ENCODE results near the genes TBC1D16 and RNF213.

DNA sequence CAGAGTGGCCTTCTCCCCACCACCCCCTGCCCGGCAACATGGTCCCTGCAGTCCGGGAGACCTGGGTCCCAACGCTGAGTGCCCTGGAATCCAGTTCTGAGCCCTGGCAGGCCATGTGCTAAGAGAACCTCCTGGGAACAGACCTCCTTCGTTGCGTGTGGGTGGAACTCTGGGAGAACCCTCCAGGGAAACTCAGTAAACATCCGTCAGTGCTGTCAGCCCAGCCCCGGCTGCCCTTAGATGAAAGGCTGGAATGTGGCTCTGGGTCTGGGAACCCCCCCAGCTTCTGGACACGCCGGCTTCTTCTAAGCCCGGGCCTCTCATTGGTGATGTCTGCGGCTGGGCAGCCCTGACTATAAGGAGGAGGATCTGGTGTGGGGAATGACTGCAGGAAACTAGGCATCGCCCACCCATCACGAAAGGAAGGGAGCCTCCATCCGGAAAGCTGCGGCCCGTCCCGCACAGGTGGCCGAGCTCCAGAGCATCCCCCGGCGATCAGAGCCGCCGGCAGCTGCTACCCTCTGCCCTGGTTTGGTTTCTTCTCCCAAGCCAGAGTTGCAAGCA lies 83.7 kb downstream of the TBC1D16 start:
- RRBS = 76% methylated on average over 9 of the region's 22 CpGs
CAGE:
- cytosol, long polyA plus RNA = no peak
- long polyA plus RNA = no peak
- nucleus, long polyA plus RNA = no peak

DNA sequence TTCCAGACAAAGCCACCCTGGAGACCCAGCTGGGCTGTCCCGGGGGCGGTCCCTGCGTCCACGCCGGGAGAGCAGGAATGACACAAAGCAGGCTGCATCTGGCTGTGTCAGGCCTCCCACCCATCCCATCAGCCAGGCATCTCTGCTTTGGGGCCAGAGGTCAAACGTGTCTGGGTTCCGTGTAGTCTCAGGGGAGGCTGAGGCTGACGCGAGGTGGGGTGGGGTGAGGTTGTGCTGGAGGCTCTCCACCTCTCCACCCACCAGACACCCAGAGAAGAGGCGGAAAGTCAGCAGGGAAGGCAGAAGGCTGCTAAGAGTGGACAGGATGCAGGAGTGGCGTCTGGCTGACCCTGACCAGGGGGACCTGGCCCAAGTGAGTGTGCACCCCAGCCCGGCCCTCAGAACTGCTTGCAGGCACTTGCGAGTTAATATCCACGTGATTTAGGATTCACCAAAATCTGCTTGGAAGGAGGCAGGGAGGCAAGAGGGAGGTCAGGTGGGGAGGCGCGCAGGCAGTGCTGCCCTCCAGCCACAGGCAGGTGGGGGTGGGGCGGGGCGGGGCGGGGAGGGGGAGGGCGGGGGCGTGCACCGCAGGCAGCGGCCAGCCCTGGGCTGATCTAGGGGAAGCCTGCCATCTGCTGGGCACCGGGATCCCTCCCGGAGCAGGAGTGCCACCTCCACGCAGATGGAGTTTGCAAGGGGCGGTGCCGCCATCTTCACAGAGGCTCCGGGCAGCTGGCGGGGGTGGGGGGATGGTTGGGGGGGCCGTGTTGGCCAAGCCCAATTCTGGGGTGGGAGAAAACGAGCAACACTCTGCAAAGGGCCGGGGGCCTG lies 44.3 kb downstream of the TBC1D16 start:
- RRBS = 5% methylated on average over 8 of the region's 33 CpGs
CAGE:
- cytosol, long polyA plus RNA = no peak
- long polyA plus RNA = no peak
- nucleus, long polyA plus RNA = no peak

GRCh38 chr17:80035745-80035925 lies at the start of gene TBC1D16:
Gene TBC1D16 (minus strand): TSS chr17:80035872.
- RRBS = 3% methylated on average over 15 of the region's 32 CpGs
CAGE:
- cytosol, long polyA plus RNA = no peak
- long polyA plus RNA = no peak
- nucleus, long polyA plus RNA = no peak

- RRBS = no CpG with 5 or more reads among the region's 11 CpGs
CAGE:
- cytosol, long polyA plus RNA = no peak
- long polyA plus RNA = no peak
- nucleus, long polyA plus RNA = no peak
These were observed 12.0 kb downstream of the CCDC40 start for GRCh38 chr17:80048343-80048865.

- RRBS = 32% methylated on average over 4 of the region's 24 CpGs
CAGE:
- cytosol, long polyA plus RNA = no peak
- long polyA plus RNA = no peak
- nucleus, long polyA plus RNA = no peak
These were observed 15.2 kb upstream of the GAA start for GRCh38 chr17:80086023-80086653.

GRCh38 chr17:80137147-80137906 lies 9.6 kb downstream of the EIF4A3 start:
- RRBS = 100% methylated on average over 2 of the region's 13 CpGs
CAGE:
- cytosol, long polyA plus RNA = no peak
- long polyA plus RNA = no peak
- nucleus, long polyA plus RNA = no peak

GRCh38 chr17:80191932-80192742 lies 22.3 kb downstream of the CARD14 start:
- RRBS = 94% methylated on average over 6 of the region's 29 CpGs
CAGE:
- cytosol, long polyA plus RNA = no peak
- long polyA plus RNA = no peak
- nucleus, long polyA plus RNA = no peak

DNA sequence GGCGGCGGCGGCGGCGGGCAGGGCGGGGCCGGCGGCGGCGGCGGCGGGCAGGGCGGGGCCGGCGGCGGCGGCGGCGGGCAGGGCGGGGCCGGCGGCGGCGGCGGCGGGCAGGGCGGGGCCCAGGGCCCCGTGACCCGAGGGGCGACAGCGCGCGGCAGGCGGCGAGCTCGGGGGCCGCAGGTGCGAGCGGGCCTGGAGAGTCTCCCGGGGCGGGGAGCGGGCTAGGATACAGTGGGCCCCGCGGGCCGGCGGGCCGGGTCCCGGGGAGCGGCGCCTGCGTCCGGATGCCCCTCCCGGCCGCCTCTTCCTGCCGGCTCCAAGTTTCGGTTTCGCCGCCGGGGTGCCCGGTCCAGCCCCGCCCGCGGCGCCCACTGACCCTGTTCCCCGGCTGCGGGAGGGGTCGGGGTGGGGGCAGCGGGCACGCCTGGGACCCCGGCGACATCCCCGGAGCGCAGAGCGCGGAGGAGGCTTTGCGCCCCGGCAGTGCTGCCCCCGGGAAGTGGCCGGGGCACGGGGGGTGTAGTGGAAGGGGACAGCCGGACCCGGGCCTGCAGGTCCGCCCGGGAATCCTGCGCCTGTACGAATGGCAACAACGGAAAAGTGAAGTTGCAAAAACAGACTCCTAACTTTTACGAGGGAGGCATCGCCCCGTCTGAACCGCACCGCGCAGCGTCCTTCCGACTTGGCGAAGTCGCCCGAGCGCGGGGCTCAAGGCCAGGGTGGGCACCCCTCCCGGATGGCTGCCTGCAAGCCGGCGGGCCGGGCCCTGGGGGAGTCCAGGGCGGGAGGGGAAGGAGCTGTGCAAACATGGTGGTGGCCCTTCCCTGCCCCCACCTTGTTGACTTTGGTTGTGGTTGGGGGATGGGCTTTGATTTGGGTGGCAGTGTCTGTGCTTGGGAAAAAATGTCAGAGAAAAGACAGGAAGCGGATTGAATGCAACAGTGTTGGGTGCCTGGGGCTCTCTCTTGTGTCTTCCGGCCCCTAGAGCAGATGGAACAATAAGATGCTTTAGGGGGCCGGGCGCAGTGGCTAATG lies at the start of gene RNF213:
Gene RNF213, plus strand, starts transcription at position 130 of the 1,035 bp plus-strand sequence.
- RRBS = 1% methylated on average over 17 of the region's 109 CpGs
CAGE:
- cytosol, long polyA plus RNA = start-site peak on the plus strand centred at position 139 of the sequence, 19 bp wide, 245 reads
- long polyA plus RNA = no peak
- nucleus, long polyA plus RNA = start-site peak on the plus strand centred at position 152 of the sequence, 13 bp wide, 144 reads

DNA sequence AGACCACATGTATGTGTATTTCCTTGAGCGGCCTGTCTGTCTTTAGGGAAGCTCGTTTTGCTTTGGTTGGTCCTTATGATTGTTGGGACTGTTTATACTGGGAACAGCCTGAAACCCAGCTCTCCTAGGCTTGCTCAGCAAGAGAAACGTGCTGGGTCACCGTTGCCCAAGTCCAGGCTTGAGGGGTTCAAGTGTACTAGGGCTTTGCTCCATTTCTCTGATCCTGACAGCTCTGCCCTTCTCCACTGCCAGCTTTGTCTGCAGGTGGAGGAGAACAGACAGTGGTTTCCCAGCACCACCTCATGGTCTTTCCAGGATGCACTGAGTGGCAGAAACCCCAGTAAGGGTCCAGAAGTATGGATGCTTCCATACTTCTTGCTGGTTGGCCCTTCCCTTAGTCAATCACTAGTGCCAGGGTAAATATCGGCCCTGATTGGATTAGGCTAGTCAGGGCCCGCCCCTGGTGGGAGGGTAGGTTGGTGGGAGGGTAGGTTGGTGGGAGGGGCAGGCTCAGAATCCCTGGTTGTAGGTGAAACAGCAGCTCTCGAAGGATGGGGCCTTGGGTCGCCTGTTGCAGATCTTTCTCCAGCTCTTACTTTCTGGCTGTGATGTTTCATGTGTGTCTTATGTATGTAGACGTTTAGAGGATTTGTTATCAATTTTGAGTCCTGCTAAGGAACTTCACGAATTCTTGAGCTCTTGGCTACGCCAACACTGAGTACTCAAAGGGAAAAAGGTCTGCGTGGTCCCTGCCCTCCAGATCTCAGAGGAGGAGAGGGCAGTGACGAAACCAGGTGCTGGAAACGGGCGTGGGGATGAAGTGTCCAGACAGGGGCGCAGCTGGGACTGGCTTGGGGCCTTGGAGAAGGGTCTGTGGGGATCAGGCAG lies 10.2 kb downstream of the RNF213 start:
- RRBS = no CpG with 5 or more reads among the region's 16 CpGs
CAGE:
- cytosol, long polyA plus RNA = no peak
- long polyA plus RNA = no peak
- nucleus, long polyA plus RNA = no peak

DNA sequence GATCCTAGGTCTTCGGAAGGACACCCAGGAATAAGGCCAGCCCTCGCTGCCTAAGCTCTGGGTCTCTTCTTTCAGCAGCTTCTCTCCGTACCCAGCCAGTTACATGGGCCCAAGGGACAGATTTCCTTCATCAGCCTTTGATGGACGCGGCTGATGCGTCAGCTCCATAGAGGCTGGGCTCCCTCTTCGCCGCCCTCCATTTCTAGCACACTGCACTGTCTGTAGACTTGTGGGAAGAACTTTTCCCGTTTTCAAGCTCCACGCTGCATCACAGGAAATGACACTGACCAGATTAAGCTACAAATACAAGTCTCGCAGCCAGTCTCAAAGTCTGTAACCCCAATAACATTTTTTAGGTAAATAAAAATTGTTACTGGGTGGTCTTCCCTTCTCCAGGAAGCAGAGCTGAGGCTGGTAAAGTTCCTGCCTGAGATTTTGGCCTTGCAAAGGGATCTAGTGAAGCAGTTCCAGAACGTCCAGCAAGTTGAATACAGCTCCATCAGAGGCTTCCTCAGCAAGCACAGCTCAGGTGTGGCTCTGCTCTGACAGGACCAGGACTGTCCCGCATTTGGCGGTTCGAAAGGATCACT lies 30.2 kb upstream of the ENDOV start:
- RRBS = no CpG with 5 or more reads among the region's 15 CpGs
CAGE:
- cytosol, long polyA plus RNA = no peak
- long polyA plus RNA = no peak
- nucleus, long polyA plus RNA = no peak

- RRBS = no CpG with 5 or more reads among the region's 20 CpGs
CAGE:
- cytosol, long polyA plus RNA = no peak
- long polyA plus RNA = no peak
- nucleus, long polyA plus RNA = no peak
These were observed 28.9 kb upstream of the ENDOV start for GRCh38 chr17:80385932-80386651.

DNA sequence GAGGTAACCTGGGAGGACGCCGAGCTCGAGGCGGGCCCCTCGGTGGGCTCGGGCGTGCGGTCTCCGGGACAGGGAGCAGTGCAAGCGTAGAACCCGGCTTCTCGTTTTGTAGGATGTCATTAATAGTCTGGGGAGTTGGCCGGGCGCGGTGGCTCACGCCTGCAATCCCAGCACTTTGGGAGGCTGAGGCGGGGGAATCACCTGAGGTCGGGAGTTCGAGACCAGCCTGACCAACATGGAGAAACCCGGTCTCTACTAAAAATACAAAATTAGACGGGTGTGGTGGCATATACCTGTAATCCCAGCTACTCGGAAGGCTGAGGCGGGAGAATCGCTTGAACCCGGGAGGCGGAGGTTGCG lies 832 bp downstream of the ENDOV start:
- RRBS = no CpG with 5 or more reads among the region's 27 CpGs
CAGE:
- cytosol, long polyA plus RNA = no peak
- long polyA plus RNA = no peak
- nucleus, long polyA plus RNA = no peak

GRCh38 chr17:80730547-80730862 lies 185.9 kb downstream of the RPTOR start:
- RRBS = no CpG with 5 or more reads among the region's 11 CpGs
CAGE:
- cytosol, long polyA plus RNA = no peak
- long polyA plus RNA = no peak
- nucleus, long polyA plus RNA = no peak

DNA sequence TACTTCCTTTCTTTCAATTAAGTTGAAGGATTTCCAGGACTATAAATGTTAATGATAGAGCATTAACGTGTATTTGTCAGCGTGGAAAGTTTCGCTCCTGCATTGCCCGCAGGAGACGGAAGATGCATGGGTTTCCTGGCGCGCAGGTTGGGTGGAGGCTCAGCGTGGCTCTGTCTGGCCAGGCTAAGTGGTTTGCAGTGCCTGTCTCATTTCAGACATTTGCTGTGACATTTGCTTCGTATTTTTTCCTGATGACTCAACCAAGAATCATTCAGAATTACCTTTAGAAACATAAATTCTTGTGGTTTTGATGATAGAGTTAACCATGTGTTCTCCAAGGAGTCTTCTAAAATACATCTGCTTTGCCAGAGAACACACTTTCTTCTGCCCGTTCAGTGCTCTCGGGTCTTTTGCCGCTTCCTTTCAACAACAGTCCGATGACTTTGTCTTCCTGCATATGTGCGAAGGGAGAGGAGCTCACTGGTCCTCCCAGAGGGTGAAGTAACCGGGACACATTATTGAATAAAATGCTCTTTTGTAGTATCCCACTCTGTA lies 216.8 kb downstream of the RPTOR start:
- RRBS = no CpG with 5 or more reads among the region's 15 CpGs
CAGE:
- cytosol, long polyA plus RNA = no peak
- long polyA plus RNA = no peak
- nucleus, long polyA plus RNA = no peak

GRCh38 chr17:80791872-80792283 lies 199.8 kb upstream of the CHMP6 start:
- RRBS = no CpG with 5 or more reads among the region's 10 CpGs
CAGE:
- cytosol, long polyA plus RNA = no peak
- long polyA plus RNA = no peak
- nucleus, long polyA plus RNA = no peak

DNA sequence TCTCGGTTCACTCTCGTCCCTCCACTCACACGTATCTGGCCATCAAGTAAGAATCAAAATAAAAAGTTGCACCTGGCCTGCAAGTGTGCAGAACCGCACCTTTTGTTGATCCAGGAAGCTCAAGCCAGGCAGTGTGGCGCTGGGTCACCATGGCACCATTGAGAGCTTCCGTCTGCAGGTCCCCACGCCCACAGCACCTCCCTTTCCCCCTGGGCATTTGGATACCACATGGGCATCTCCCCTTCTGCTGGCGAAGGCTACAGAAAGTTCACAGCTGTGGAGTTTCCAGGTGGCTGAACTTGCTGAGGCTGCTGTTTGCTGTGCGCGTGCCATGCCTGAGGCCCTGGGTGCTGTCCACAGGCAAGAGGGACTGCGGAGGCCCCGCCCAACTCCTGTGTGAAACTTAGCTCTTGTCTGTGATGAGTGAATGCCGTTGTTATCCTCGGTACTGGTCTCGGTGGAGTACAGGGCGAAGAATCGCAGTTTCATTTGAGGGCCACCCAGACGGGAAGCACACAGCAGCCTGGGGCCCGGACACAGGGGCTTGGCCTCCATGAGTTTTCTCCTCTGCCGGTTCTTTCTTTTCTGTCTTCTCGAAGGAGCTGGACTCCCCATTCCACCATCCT lies 90.8 kb upstream of the CHMP6 start:
- RRBS = no CpG with 5 or more reads among the region's 21 CpGs
CAGE:
- cytosol, long polyA plus RNA = no peak
- long polyA plus RNA = no peak
- nucleus, long polyA plus RNA = no peak

- RRBS = no CpG with 5 or more reads among the region's 11 CpGs
CAGE:
- cytosol, long polyA plus RNA = no peak
- long polyA plus RNA = no peak
- nucleus, long polyA plus RNA = no peak
These were observed 79.9 kb upstream of the CHMP6 start for GRCh38 chr17:80911667-80912181.

GRCh38 chr17:80968529-80969266 lies 22.9 kb upstream of the CHMP6 start:
- RRBS = 87% methylated on average over 11 of the region's 22 CpGs
CAGE:
- cytosol, long polyA plus RNA = no peak
- long polyA plus RNA = no peak
- nucleus, long polyA plus RNA = no peak

GRCh38 chr17:81017875-81018854 lies 16.8 kb upstream of the BAIAP2 start:
- RRBS = no CpG with 5 or more reads among the region's 31 CpGs
CAGE:
- cytosol, long polyA plus RNA = no peak
- long polyA plus RNA = no peak
- nucleus, long polyA plus RNA = no peak

DNA sequence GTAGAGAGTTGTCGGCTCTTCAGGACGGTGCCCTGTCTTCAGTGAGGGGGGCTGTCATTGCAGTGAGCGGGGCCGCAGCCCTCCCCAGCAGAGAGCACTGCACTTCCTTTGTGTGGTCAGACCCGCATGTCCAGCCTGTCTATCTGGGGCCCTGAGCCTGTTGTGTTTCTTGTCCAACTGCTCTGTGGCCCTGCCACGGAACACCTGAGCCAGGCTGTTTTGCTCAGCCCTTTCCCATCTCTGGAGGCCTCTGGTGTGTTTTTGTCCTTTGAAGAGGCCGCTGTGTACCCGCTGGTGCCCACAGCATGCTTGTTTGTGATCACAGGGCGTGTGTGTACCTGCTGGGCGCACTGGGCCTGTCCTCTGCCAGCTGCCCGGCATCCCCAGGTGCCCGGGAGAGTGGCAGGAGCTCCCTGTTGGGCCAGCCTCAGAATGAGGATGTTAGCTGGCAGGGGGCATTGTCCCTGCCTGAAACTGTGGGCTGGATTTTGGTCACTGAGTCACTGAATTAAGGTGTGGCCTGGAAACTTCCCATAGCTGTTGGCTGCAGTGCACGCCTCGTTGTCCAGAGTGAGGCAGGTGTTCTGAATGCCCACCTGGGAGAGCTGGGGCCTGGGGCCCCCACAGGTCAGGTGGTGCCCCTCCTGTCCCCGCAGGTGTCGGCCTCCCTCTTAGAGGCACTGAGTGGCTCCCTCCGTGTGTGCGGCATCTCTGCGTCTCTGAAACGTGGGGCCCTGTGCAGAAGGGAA lies 31.1 kb downstream of the BAIAP2 start:
- RRBS = no CpG with 5 or more reads among the region's 20 CpGs
CAGE:
- cytosol, long polyA plus RNA = no peak
- long polyA plus RNA = no peak
- nucleus, long polyA plus RNA = no peak